Duodenum (tissue), 1 donor: ENCODE measurements around a stretch of chr22.

- PRO-cap = unidirectional peak, plus-strand start at chr22:46431263
Measured at GRCh38 chr22:46430492-46431533, 95.3 kb downstream of the TRMU start.

GRCh38 chr22:46536414-46536843 is 991 bp downstream of the CELSR1 start:
- PRO-cap = no peak

- PRO-cap = no peak
Measured at GRCh38 chr22:46539172-46539638, 1.8 kb upstream of the CELSR1 start.

DNA sequence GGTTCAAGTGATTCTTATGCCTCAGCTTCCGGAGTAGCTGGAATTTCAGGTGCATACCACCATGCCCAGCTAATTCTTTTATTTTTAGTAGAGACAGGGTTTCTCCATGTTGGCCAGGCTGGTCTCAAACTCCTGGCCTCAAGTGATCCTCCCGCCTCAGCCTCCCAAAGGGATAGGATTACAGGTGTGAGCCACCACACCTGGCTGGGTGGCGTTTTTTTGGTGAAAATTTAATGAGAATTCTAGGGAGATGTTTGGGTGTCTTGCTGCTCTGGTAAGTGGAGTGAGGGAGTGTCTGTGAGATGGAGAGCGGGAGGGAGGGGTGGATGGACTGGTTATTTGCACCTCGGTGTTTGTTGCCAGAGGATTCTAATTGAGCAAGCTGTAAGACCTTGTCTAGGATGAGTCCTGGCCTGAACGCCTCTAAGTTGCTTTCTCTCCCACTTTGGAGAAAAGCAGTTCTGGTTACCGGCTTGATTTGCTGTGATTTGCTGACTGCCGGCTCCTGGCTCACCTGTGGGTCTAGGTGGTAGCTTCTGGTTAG is 22.0 kb upstream of the GRAMD4 start:
- PRO-cap = no peak

DNA sequence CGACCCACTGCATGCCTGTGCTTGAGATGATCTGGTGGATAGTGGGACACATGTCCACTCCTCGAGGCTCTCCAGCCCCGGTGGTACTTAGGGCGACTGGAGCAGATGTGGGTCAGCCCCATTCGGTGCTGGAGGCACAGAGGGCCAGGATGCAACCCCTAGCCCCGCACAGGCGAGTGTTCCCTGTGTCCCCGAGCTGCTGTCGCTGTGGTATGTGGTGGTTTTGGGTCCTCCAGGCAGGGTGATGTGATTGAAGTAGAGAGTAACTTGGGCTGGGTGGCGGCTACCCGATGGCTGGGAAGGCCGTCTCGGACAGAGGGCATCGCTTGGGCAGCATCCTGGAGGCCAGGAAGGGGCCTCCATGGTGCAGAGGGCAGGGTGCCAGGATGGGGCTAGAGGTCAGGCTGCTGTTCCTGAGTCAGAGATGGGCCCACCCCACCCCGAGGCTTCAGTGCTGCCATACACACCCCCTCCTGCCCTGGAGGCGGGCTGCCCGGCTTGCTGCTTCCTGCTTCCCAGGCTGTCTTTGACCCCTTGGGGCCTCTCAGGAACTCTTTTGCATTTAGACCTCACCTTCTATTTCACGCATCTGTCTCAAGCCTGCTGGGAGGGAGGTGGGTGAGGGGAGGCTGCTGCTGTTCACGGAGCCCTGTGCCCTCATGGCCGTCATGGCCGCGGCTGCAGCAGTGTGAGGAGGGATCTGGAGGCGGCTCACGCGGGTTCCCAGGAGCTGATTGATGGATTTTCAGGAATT is 6.7 kb upstream of the GRAMD4 start:
- PRO-cap = no peak

- PRO-cap = no peak
Measured at GRCh38 chr22:46614055-46614876, 5.9 kb upstream of the GRAMD4 start.

DNA sequence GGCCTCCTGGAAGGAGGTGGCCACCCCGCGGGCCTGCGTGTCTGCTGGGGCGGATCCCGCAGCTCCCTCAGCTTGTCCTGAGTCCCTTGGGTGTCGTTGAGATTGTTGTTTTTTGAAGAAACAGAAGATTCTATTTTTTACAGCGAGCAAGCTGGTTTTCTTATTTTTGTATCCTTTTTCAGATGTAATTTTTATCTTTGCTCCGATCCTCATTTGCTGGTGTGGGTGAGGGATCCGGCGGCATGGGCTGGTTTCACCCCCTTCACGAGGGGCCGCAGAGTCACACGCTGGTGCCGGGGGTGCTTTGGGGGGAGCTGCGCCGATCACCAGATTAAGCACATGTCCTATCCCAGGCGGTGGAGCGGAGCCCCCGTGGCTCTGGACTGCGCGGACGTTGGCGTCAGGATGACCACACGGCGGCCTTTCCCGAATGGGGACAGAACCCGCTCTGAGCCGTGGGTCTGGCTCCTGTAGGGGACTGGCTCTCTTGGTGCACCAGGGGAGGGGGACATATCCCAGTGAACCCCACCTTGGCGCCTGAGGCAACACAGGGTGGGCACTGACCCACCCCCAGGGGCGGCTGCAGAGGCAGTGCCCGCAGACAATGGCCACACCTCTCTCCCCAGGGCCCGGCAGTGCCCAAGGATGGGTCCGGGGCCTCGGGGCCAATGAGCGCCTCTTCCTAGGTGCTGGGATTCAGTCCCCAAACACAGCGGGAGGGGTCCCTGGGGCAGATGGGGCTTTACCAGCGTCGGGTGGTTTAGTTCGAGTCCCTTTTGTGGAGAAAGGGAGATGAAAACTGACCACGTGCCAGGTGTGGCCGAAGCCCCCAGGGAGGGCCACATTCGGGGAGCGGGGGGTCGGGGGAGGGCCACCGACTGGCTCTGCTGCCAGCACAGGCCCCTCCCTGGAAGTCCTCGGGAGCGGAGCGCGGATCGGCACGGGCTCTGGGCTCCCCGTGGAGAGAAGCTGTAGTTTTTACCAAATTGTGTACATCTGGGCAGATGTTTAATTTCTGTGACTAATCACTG is 58.7 kb downstream of the GRAMD4 start:
- PRO-cap = no peak

DNA sequence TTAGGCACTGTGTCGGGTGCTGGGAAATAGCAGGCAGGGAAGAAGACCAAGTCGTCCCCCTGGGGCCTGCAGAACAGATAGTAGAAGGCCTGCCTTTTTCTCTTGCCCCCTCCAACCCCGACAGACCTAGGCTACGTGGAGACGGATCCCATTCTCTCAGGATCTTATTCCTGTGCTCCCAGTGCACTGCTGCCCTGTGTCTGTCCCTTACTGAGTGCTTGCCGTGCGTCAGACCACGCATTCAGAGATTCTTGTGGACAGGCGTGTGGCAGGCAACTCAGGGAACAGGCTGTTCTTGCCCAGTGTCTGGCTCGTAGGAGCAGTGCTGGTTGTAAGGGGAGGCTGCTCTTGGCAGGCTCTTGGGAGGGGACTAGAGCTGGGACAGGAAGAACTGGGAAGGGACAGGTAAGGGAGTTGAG is 118.9 kb downstream of the TBC1D22A start:
- PRO-cap = no peak

- PRO-cap = no peak
Measured at GRCh38 chr22:47065642-47066218, 303.3 kb downstream of the TBC1D22A start.

DNA sequence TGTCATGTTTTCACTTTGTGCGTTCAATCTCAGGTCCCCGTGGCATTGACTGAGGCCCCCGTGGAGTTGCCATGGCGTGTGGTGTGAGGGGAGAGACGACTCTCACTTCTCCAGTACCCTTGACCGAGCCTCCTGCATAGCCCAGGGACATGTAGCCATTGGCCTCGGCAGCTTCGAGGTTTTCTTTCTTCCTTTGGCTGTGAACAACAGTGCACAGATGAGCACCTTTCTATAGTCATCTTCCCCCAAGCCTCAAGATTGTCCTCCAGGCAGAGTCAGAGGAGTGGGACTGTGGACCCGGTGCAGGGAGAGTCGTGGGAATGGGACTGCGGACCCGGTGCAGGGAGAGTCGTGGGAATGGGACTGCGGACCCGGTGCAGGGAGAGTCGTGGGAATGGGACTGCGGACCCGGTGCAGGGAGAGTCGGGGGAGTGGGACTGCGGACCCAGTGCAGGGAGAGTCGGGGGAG is 399.9 kb downstream of the TBC1D22A start:
- PRO-cap = no peak

DNA sequence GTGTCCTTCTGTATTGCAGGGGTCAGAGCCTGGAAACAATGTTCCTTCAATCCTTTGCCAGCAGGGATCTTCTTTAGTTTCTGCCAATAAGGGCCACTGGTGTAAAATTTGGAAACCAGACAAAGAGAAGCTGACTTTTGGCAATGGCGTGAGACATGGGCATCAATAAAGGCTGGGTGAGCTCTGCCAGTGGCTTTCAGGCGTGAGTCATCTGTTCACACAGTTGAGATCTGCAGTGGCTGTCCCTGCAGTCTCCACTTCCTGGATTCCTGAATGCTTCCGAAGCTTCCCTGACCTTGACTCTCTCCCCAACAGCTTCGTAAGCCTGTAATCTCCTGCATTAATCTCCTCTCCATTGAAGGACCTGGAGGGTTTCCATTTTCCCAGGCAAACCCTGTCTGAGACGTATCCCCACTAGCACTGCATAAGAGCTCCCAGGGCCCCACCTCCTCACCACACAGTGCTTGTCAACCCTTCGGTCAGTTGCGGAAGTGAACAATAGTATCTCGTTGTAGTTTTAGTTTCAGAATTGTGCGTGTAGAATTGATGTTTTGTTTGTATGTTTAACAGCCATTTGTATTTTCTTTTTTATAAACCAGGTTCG is 574.7 kb downstream of the TBC1D22A start:
- PRO-cap = no peak

- PRO-cap = unidirectional peak, minus-strand start at chr22:47719456
Measured at GRCh38 chr22:47719244-47719620, 770.1 kb upstream of the TAFA5 start.

DNA sequence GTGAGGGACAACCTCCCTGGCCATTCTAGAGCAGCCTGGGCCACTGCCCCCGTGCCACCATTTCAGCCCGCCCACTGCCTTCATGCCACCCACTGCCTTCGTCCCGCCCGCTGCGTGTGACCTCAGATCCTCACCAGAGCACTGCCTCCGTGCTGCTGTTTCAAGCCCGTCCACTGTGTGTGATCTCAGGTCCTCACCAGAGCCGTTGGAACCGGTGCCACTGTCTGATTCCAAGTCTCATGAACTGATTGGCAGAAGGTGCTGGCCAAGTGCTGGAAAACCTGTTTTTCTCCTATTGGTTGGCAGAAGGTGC is 231.8 kb downstream of the TAFA5 start:
- PRO-cap = no peak

- PRO-cap = unidirectional peak, plus-strand start at chr22:48834663
Measured at GRCh38 chr22:48834481-48834764, 345.1 kb downstream of the TAFA5 start.

DNA sequence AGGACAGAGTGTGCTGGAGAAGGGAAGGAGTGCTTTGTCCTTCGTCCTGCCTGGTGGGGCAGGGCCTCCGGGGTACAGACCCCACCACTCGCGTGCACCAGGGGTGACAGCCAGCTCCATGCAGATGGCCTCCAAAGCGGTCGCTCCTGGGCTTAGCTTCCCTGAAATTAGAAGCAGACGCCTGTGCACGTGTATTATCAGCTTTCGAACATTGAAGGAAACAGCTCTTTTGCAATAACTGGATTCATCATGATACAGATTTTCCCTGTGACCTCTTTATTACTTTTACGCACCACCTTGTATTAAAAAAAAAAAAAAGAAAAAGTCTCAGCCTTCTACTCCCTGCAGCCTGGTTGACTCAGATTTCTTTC is 378.6 kb downstream of the TAFA5 start:
- PRO-cap = no peak

DNA sequence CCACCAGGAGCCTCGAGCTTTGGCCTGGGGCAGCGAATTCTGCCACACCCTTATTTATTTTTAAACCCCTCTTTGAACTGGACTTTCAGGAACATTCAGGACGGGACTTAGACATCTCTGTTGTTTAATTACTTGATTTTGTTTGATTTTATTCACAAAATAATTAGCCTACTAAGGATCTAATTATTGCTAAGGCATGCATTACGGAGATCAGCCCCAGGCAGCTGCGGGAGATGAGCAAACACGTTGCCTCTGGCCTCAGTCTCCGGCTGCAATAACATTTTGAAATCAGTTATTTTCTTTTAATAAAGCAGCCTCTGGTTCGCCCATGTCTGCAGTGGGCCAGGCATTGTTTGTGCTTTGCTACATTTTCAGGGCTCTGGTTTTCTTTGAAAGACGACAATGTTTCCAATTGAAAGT is 526.5 kb downstream of the TAFA5 start:
- PRO-cap = no peak

DNA sequence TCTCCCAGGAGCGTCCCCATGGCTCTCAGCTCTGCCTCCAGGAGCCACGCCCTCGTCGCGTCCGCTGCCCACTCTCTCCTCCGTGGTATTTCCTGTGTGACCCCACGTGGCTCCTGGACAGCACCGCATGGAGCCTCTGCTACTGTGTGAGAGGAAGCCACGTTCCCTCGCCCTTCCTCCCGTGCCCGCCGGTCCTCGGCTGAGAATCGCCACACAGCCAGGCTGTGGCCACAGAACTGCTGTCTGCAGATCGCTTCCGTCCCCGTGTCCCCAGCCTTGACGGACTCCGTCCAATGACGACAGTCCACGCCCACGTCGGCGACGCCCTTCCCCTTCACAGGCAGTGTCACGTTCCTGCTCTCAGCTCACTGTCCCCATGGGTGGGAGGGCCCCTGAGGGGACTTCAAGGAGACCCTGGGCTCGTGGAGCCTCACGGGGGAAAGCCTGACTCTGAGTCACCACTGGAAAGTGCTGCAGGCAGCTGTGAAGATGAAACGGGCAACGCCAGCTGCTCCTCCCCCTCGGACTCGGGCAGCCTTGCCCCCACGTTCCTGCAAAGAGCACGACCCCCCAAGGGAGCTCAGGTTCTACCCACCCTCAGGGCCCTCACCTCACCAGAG is 458.5 kb downstream of the BRD1 start:
- PRO-cap = no peak

- PRO-cap = no peak
Measured at GRCh38 chr22:49450167-49450644, 377.5 kb downstream of the BRD1 start.

- PRO-cap = no peak
Measured at GRCh38 chr22:49462889-49463335, 364.8 kb downstream of the BRD1 start.

DNA sequence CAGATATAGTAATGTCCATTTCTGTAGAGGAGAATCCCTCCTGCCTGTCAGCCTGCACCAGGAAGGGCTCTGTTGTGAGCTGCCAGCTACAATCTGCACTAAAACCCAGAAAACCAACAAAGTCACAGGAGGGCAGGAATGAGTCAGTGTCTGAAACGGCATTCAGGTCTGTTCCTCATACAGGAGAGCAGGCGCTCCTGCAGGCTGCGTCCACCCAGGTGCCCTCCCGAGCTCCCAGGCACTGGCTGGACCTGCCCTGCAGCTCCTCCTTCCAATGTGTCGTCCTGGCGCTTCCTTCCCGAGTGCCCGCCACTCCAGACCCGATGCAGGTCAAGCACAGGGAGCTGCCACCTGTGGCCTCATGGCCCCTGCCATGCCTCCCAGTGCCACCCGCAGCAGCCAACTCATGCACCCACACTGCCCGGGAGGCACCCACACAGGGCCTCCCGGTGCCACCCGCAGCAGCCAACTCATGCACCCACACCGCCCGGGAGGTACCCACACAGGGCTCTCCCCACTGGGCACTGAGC is 12.0 kb downstream of the BRD1 start:
- PRO-cap = no peak